SK-N-SH (cell line): ENCODE data around the genes USP44 and CCDC38.

- RRBS: no CpG with 5 or more reads among the region's 6 CpGs
CAGE:
- cytosol, long polyA plus RNA: no peak
- long polyA plus RNA: no peak
- nucleus, long polyA plus RNA: no peak
Observed at GRCh38 chr12:95454756-95455165, 19.2 kb upstream of the METAP2 start.

GRCh38 chr12:95551084-95552050 is at the start of gene USP44:
TSS of gene USP44 (minus strand) at chr12:95551476.
- RRBS: 89% methylated on average over 4 of the region's 16 CpGs
CAGE:
- cytosol, long polyA plus RNA: no peak
- long polyA plus RNA: no peak
- nucleus, long polyA plus RNA: no peak

DNA sequence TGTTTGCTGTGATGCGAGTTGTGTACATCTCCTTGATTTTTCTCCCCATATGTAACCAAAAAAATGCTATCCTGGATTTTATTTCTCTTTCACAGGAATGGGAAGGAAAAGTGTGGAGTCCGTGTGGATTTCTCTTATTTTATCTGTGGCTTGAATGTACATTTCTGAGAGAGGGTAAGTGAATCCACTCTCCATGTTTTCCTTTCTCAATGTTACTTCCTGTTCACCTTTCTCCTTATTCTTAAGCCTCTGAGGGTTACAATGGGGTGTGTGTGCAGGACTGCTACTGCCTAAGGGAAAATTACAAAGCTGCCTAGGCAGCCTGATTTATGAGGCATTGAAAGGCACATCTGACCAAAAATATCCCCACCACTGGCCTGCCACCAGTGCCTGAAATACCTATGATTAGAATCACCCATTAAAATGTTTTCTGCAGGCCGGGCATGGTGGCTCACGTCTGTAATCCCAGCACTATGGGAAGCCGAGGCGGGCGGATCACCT is 98.0 kb upstream of the USP44 start:
- RRBS: no CpG with 5 or more reads among the region's 7 CpGs
CAGE:
- cytosol, long polyA plus RNA: no peak
- long polyA plus RNA: no peak
- nucleus, long polyA plus RNA: no peak

GRCh38 chr12:95705064-95705511 is 85.5 kb downstream of the NTN4 start:
- RRBS: no CpG with 5 or more reads among the region's 2 CpGs
CAGE:
- cytosol, long polyA plus RNA: no peak
- long polyA plus RNA: no peak
- nucleus, long polyA plus RNA: no peak

DNA sequence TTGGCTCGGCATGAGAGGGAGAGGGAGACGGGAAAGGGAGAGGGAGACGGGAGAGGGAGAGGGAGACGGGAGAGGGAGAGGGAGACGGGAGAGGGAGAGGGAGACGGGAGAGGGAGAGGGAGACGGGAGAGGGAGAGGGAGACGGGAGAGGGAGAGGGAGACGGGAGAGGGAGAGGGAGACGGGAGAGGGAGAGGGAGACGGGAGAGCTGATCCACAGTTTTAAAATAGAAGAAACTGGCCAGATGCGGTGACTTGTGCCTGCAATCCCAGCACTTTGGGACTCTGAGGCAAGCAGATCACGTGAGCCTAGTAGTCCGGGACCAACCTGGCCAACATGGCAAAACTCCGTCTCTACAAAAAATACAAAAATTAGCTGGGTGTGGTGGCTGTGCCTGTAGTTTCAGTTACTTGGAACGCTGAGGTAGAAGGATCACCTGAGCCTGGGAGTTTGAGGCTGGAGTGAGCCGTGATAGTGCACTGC is 16.4 kb upstream of the SNRPF start:
- RRBS: no CpG with 5 or more reads among the region's 17 CpGs
CAGE:
- cytosol, long polyA plus RNA: no peak
- long polyA plus RNA: no peak
- nucleus, long polyA plus RNA: no peak

DNA sequence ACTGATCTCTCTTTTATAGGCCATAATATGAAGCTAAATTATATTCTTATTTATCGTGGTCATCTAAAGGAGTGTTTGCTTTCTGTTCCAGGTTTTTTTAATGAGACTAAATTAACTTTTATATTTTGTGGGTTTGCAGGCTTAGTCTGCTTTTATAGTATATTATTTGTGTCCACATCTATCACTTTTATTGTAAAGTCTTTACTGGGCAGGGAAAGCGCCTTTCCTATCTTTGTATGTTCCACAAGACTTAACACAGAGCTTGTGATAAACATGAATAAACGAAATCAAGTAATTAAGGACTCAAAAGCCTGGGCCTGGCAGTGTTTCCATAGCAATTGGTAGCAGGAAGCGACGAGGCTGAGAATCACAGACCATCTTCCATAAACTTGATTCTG is 484 bp downstream of the CCDC38 start:
- RRBS: no CpG with 5 or more reads among the region's 5 CpGs
CAGE:
- cytosol, long polyA plus RNA: no peak
- long polyA plus RNA: no peak
- nucleus, long polyA plus RNA: no peak

DNA sequence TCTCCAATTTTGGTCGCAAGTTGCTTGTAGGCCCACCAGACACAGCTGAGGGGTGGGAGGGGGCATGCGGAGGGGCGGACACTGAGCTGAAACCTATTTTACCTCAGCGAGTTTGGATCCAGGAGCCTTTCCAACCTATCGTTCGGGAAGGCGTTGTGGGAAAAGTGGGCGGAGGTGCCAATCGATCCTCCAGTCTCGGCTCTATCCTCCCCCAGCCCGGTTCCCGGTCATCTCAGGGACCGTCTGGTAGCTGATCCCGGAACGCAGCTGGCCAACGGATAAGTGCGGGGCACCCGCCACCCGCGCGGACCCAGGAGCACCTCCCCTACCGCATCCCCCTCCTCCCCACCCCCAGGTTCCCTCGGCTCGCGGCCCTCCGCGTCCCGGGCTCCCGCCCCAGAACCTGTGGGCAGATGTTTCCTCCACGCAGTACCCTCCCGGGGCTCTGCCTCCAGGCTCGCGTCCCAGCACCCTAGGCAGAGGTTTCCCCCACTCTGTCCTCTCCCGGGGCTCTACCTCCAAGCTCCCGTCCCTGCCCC is at the start of gene CCDC38:
Gene CCDC38 (minus strand): TSS at position 286 of the 539 bp plus-strand sequence.
- RRBS: 3% methylated on average over 8 of the region's 35 CpGs
CAGE:
- cytosol, long polyA plus RNA: no peak
- long polyA plus RNA: no peak
- nucleus, long polyA plus RNA: no peak

DNA sequence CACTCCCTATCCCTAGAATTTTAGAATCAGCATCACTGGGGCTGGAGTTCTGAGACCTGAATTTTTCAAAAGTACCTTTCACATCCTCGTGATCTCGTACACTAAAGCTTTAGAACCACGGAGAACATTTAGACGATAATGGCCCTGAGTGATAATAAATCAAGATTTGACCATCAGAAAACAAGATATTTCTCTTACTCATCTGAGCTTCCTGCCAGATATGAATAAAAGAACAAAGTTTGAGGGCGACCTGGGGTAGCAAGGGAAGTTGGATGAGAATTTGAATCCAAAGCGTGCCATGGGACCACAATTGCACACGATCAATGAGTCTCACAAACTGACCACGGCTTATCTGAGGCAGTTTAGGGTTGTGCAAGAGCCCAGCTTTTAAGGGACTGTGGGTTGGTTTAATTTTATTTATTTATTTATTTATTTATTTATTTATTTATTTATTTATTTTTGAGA is 817 bp downstream of the AMDHD1 start:
- RRBS: no CpG with 5 or more reads among the region's 8 CpGs
CAGE:
- cytosol, long polyA plus RNA: no peak
- long polyA plus RNA: no peak
- nucleus, long polyA plus RNA: no peak

- RRBS: no CpG with 5 or more reads among the region's 24 CpGs
CAGE:
- cytosol, long polyA plus RNA: no peak
- long polyA plus RNA: no peak
- nucleus, long polyA plus RNA: no peak
Observed at GRCh38 chr12:96209933-96211110, 16.1 kb downstream of the ELK3 start.

GRCh38 chr12:96235540-96235866 is 41.3 kb downstream of the ELK3 start:
- RRBS: no CpG with 5 or more reads among the region's 5 CpGs
CAGE:
- cytosol, long polyA plus RNA: no peak
- long polyA plus RNA: no peak
- nucleus, long polyA plus RNA: no peak

GRCh38 chr12:96239724-96240111 is 45.5 kb downstream of the ELK3 start:
- RRBS: no CpG with 5 or more reads among the region's 13 CpGs
CAGE:
- cytosol, long polyA plus RNA: no peak
- long polyA plus RNA: no peak
- nucleus, long polyA plus RNA: no peak

DNA sequence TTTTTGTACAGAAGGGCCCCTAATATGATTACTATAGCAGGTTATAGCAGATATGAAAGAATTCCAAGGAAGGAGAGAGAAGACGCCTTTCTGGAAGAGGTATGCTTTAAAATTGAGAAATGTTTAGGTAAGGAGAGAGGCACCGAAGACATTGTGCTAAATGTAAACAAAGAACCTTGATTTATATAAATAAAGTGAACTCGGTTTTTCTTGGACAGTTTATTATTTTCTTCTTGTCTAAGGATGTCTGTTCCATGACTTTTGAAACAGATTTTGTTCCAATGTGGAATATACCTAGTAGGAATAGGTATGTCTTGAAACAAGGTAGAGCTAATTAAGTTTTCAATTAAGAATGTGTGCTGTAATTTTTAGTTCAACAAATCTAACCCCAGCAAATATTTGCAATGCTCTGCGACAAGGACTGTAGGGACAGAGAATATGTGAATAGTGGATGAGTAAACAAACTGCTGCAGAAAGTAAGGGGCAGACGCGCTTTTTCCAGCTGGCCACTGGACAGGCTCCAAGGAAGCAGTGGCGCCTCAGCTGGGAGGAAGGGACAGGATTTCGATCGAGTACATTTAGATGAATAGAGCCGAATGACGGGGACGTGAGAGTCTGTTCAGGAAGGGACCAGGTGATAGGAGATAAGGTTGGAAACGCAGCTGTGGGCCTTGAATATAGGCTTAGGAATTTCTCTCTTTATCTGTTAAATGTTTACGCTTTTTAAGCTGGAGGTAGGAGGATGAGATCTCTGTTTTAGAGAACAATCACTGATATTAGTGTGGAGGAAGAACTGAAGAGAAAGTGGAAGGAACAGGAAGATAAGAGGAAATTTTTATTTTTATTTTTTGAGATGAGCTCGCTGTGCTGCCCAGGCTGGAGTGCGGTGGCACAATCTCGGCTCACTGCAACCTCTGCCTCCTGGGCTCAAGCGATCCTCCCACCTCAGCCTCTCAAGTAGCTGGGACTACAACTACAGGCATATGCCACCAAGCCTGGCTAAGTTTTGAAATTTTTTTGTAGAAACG is 69.3 kb downstream of the ELK3 start:
- RRBS: no CpG with 5 or more reads among the region's 19 CpGs
CAGE:
- cytosol, long polyA plus RNA: no peak
- long polyA plus RNA: no peak
- nucleus, long polyA plus RNA: no peak

DNA sequence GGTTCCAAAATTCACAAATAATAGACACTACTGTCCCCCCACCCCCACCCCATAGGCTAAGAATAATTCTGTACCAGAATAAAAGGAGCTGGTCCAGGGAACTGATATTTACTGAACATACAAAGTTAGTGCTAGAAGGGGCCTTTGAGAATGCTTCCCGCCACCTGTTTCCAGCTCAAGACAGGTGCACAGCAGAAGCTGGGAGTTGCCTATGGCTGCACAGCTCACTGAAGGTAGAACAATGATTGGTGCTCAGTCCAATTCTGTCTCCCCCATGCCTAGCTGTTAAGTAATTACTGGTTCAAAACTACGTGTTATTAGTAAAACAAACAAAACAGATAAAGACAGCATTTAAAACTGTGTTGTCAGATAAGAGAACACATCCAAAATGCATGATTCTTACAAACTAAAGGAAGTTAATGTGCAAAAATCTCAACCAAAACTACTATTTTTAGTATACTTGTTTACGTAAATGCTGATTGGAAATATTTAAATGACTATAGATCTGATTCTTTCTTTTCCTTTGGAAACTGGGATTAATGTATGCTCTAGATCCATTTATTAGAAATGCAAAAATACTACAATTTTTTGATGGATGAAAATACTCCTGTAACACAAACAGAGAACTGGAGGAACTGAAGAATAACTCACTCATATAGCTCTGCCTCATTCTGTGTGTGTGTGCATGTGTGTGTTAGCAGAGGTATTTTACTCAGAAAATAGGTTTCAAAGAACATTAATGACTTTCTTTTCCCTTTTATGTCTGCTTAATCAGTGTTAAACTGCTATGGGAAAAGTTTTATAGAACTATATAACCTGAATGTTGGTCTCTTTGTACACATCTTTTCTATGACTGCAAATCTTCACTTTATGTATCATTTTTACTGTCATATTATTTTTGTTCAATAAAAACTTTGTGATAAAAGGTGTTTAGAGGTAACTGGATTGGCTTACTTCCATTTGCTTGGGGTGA is 75.0 kb downstream of the ELK3 start:
- RRBS: no CpG with 5 or more reads among the region's 3 CpGs
CAGE:
- cytosol, long polyA plus RNA: no peak
- long polyA plus RNA: no peak
- nucleus, long polyA plus RNA: no peak

- RRBS: no CpG with 5 or more reads among the region's 1 CpG
CAGE:
- cytosol, long polyA plus RNA: no peak
- long polyA plus RNA: no peak
- nucleus, long polyA plus RNA: no peak
Observed at GRCh38 chr12:96398777-96398851, 1.6 kb downstream of the CDK17 start.

DNA sequence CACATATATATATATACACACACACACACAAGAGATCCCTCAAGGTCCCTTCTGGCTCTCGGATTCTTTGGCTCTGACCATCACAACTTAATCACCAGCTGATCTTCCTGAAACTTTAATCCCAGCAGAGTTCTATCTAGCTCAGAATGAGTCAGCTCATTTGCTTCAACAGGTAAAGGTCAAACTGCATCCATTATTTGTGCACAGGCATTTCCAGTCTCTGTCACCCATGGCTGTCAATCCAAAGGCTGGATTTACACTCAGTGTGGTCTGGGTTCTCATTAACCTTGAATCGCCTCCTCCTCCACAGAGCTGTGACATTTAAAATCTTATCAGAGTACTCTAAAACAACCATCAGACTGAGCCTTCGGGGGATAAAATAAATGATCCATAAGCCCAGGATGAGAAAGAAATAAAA is 113.3 kb upstream of the TMPO start:
- RRBS: no CpG with 5 or more reads among the region's 3 CpGs
CAGE:
- cytosol, long polyA plus RNA: no peak
- long polyA plus RNA: no peak
- nucleus, long polyA plus RNA: no peak

DNA sequence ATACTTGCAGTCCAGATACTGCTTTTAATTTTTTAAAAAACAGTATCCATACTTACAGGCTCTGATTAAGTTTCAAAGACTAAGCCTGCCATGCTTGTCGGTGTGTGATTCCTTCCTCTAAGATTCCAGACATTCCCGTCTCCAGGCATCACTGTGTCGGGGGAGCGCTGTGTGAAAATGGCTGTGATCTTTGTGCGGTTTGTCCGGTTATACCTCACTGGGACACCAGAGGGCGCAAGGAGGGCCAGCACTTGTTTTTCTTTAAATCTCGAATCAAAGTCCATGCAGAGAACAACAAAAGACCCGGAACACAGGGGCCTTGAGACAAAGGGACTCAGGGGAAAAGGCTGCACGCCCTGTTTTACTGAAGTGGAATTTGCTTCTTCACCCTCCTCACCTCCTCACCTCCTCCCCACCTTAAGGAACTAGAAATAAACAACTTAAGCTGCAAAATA is 24.4 kb upstream of the TMPO start:
- RRBS: 5% methylated on average over 3 of the region's 10 CpGs
CAGE:
- cytosol, long polyA plus RNA: no peak
- long polyA plus RNA: no peak
- nucleus, long polyA plus RNA: no peak

DNA sequence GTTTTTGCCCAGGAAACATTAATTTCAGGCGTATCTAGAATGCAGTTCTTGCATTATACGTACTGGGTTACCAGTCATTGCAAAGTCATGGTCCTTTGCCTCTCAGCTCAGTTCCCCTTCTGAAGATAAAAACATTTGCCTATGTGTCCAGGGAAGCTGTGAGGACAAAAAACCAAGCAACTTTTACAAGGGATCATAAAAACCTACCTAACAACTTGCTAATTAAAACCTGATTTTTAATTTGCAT is 1.4 kb upstream of the TMPO start:
- RRBS: no CpG with 5 or more reads among the region's 2 CpGs
CAGE:
- cytosol, long polyA plus RNA: no peak
- long polyA plus RNA: no peak
- nucleus, long polyA plus RNA: no peak

GRCh38 chr12:98514981-98515147 is 526 bp upstream of the TMPO start:
- RRBS: no CpG with 5 or more reads among the region's 5 CpGs
CAGE:
- cytosol, long polyA plus RNA: no peak
- long polyA plus RNA: no peak
- nucleus, long polyA plus RNA: no peak

DNA sequence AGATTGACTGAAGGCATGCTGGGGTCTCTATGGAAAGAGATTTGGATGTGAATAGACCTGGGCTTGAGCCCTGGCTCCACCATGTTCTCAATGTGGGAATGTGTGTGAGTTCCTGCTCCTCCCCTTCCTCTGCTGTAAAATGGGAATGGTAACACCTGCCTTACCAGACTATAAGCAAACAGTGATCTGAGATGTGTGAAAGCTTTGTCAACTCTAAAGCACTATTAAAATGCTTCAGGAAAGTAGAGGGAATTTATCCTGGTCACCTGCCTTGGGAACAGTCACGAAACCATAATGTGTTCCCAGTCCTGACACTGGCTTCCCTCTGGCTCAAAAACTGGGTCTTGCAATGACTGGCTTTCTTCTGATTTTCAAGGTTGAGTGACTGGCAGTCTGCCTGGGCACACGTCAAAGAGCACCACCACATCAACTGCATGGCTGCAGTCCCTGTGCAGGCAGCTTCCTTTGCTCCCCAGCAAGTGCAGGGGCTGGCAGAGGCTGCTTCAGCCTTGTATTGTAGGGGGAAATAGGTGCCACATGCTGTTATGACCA is 384.7 kb downstream of the APAF1 start:
- RRBS: no CpG with 5 or more reads among the region's 2 CpGs
CAGE:
- cytosol, long polyA plus RNA: no peak
- long polyA plus RNA: no peak
- nucleus, long polyA plus RNA: no peak

DNA sequence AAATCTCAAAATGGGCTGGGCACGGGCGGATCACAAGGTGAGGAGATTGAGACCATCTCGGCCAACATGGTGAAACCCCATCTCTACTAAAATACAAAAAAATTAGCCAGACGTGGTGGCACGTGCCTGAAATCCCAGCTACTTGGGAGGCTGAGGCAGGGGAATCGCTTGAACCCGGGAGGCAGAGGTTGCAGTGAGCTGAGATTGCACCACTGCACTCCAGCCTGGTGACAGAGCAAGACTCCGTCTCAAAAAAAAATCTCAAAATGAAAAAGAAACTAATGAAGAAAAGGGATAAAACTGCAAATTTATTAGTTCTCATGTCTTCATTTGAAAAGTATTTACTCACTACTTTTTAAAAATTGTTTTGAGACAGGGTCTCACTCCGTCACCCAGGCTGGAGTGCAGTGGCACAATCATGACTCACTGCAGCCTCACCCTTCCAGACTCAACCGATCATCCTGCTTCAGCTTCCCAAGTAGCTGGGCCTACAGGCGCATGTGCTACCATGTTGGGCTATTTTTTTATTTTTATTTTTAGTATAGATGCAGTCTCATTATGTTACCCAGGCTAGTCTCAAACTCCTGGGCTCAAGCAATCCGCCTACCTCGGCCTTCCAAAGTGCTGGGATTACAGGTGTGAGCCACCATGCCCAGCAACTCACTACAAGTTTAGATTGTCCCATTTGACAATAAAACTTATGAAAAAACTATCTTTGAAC is 35.1 kb downstream of the BLTP3B start:
- RRBS: no CpG with 5 or more reads among the region's 13 CpGs
CAGE:
- cytosol, long polyA plus RNA: no peak
- long polyA plus RNA: no peak
- nucleus, long polyA plus RNA: no peak